Neural progenitor cell (in vitro differentiated cells): Measurements from ENCODE around the genes SLC2A7 and GPR157.

DNA sequence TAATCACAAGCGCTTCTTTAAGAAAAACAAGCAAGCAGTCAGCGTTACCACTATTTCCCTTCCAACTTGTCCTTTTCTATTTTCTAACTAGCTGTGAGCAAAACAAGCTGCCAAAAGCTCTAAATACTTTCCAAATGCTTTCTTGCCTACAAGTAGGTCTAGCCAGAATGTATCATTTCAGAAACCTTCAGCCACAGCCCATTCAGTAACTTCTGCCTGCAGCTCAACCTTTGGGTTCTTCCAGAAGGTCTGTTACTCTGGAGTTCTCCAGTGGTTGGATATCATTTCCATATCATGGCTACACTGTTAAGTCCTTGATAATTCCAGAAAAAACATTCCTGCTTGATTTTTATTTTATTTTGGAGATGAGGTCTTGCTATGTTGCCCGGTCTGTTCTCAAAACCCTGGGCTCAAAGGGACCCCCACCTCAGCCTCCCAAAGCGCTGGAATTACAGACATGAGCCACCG, 192.7 kb downstream of the SLC45A1 start:
- RAMPAGE, long total RNA: no peak

DNA sequence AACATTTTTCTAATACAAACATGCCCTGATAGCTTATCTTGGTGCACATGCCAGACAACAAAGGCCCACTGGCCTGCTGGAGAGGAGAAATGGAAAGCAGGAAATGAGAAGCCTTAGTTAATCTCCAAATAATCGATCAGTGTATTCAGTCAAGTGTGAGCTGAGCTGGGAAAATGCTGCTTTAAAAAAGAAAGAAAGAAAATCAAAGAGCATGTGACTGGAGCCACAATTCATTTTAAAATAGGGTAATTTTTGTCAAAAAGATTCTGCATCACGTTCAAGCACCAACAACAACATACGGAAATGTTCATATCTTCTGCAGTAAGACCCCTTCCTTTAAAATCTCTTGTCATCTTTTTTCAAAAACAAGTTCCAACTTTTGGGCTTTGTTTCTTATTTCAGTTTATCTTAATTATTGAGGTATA, 245.7 kb downstream of the RERE start:
- RAMPAGE, long total RNA: no peak

DNA sequence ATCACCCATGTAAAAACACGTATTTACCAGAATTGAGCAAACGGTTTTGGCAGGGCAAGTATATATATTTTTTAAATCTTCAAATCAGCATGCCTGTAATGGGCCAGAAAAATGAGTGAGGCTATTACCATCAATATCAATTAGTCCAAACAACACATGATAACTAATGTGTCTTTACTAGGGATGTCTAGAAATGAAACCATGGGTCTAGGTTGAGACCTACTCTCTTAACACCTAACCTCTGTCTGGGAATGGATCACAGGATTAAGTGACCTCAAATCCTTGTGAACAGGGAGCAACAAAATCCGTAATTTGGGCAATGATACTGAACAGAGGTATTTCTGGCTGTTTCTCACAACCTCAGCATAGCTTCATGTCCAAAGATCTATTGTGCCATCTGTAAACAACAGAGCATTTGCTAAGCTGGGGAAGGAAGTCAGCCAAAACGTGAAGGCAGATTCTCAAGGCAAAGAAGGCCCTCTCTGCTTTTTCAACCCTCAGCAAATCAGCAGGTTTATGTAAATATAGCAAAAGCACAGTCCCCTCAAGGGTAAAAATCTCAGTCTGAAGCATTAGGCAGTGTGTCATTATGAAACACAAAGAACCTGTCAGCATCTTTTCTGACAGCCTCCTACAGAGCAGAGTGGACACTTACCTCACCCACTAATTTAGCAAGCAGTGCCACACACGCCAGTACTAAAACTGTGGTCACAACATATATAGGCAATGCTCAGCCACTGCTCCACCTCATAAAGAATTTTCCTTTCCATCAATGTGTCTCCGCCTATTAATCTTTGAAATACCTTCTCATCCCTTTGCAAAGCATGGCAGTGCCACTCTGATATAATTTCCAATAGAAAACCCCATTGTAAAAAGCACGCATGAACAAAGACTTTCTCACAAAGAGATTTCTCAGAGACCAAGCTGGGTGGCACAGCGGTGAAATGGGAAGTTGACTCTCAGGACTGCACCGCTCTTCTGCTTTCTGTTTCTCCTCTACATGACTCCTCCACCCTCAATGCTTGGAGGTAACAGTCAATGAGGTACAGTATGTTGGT, 188.1 kb downstream of the RERE start:
- RAMPAGE, long total RNA: no peak

DNA sequence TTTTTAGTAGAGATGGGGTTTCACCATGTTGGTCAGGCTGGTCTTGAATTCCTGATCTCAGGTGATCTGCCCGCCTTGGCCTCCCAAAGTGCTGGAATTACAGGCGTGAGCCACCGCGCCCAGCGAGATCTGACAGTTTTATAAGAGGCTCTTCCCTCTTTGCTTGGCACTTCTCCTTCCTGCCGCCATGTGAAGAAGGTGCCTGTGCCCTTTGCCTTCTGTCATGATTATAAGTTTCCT, 22.5 kb downstream of the ENO1 start:
- RAMPAGE, long total RNA: no peak

DNA sequence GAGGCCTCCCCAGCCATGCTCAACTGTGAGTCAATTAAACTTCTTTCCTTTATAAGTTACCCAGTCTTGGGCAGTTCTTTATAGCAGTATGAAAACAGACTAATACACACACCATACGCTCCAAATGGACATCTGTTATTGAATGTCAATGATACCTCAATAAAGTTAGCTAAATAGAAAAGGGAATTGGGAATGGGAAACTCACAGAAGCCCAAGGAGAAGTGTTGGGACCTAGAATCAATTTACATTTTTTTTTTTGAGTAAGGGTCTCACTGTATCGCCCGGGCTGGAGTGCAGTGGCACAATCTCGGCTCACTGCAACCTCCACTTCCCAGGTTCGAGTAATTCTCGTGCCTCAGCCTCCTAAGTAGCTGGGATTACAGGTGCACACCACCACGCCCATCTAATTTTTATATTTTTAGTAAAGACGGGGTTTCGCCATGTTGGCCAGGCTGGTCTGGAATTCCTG, 22.2 kb downstream of the ENO1 start:
- RAMPAGE, long total RNA: no peak

- RAMPAGE, long total RNA: no peak
Measured at GRCh38 chr1:8874794-8876011, 3.3 kb downstream of the ENO1 start.

DNA sequence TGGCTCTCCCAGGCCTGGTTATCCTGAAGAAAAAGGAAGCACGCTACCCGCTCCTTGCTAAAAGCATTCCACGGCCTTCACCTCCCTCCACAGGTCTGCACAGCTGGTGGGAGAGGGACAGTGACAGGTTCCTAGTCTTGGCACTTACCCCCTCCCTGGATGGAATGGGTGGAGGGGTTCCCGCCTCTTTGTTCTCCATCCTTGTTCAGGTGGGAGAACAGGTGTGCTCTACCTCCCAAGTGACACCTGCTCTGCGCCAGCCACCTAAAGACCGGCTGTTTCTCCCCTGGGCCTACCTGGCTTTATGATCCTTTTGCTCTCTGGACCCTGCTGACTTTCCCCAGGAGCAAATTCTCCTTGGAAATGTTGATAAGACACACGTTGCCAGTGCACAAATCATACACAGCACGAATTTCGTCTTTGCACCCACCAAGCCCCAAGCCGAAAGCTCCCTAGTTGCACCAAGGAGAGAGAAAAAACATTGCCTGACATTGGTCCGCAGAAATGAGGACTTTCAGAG, at the start of gene SLC2A7:
Gene SLC2A7, minus strand, starts transcription at position 277 of the 520 bp plus-strand sequence.
- RAMPAGE, long total RNA: no peak

GRCh38 chr1:9072055-9072476, 2.6 kb upstream of the SLC2A5 start:
- RAMPAGE, long total RNA: no peak

- RAMPAGE, long total RNA: no peak
Measured at GRCh38 chr1:9078534-9079438, 9.4 kb upstream of the SLC2A5 start.

DNA sequence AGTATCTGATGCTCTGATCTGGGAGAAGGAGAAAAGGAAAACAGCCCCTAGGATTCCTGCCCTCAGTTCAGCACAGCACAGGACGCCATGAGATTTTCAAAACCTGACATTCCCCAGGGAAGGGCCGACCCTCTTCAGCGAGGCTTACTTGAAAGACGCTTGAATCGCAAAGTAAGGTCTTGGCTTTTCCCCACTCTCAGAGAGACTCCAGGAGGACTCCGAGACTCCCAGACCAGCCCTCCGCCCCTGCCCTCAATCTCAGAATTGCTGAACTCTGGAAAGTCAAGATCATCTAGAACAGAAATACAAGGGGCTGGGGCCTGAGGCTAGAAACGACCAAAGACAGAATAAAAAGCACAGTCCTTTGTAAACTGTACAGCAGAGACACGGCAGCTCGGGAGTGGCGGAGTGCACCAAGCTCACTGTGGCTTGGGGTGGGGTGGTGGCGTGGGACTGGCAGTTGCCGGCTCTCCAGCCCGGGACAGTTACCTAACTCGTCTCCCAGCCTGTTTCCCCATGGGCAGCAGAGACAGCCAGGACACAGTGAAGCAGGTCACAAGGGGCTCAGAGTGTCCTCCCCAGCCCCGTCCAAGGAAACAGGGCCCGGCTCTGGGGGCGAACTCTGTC, 1.0 kb downstream of the GPR157 start:
- RAMPAGE, long total RNA: no peak

- RAMPAGE, long total RNA: no peak
Measured at GRCh38 chr1:9128524-9129361, at the start of gene GPR157. GPR157 (minus strand) TSS chr1:9129102.

- RAMPAGE, long total RNA: no peak
Measured at GRCh38 chr1:9159054-9159436, 30.1 kb upstream of the GPR157 start.

- RAMPAGE, long total RNA: no peak
Measured at GRCh38 chr1:9253770-9254144, 19.2 kb downstream of the H6PD start.

GRCh38 chr1:9263323-9263815, 28.8 kb downstream of the H6PD start:
- RAMPAGE, long total RNA: no peak

DNA sequence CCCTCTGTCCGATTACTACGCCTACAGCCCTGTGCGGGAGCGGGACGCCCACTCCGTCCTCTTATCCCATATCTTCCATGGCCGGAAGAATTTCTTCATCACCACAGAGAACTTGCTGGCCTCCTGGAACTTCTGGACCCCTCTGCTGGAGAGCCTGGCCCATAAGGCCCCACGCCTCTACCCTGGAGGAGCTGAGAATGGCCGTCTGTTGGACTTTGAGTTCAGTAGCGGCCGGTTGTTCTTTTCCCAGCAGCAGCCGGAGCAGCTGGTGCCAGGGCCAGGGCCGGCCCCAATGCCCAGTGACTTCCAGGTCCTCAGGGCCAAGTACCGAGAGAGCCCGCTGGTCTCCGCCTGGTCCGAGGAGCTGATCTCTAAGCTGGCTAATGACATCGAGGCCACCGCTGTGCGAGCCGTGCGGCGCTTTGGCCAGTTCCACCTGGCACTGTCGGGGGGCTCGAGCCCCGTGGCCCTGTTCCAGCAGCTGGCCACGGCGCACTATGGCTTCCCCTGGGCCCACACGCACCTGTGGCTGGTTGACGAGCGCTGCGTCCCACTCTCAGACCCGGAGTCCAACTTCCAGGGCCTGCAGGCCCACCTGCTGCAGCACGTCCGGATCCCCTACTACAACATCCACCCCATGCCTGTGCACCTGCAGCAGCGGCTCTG, 28.7 kb upstream of the SPSB1 start:
- RAMPAGE, long total RNA: no peak

GRCh38 chr1:9355959-9357076, 63.6 kb downstream of the SPSB1 start:
- RAMPAGE, long total RNA: no peak

DNA sequence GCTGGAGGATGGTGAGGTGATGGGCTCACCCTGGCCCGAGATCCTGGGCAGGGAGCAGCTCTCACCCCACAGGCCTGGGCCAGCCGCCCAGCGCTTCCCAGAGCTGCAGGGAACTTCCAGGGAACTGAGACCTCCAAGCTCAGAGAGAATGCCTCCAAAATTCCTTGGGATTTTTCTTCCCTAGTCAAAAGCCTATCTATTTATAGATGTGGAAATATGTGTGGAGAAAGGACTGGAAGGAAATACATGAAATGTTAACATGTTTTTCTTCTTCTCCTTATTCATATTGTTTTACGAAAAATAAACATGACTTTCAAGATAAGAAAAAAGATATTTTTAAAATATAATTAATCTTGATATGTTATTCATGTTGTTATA, 121.2 kb downstream of the SPSB1 start:
- RAMPAGE, long total RNA: no peak

DNA sequence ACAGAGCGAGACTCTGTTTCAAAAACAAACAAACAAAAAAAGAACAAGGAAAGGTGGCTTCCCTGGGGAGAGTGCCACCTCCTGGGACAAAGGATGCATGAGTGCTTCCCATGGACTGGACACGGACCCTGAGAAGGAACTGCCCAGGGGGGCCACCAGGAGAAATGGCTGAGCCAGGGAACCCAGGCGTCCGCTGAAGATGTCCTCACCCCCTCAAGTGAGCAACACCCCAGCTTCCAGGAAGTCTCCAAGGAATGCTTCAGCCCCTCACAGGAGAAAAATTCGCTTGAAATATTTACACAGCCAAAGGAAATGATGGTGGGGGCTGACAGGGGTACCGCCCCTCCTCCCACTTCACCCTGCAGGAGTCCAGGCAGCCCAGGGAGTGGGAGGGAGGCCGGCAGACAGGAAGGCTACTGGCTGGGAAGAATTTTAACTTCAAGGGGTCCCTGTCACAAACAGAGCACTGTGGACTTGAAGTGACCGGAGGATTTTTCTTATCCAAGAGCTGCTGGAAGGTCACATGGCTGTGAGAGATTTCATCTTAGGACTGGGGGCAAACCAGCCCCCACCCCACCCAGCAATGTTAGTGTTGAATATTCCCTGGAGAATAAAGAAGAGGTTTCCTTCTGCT, 90.9 kb upstream of the SLC25A33 start:
- RAMPAGE, long total RNA: no peak

- RAMPAGE, long total RNA: no peak
Measured at GRCh38 chr1:9453555-9454397, 85.5 kb upstream of the SLC25A33 start.

DNA sequence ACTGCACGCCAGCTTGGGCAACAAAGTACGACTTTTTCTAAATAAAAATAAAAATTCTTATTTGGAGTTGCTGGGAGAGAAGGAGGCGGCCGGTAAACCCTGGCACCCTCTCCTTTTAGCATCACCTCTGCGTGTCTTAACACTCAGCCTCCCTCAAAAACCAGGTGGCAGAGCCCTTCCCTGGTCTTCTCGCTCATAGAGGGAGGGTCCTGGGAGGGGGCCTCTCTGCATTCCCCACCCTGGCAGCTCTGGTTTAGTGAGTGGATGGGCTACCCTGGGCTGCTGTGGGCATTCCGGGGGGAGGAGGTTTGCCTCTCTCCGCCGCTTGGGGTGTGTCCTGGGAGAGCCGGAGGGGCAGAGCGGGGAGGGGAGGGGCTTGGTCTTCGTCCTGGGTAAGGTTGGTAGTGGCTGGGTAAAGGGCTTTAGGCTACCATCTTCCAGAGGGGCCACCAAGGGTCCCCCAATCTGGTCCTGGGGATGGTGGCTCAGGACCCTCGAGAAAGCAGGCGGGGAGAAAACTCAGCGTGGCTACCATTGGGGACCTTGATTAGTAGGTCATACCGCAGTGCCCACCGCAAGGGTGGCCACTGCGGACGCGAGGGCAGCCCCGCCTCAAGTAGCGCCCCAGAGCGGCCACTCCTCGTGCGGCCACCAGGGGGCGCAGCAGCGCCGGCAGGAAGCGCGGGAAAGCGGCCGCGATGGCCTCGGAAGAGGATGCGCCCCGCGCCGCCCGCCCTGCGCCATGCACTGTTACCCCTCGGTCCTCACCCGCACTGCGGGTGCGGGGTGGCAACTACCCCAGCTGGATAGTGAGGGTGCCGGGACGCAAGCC, 44.3 kb upstream of the SLC25A33 start:
- RAMPAGE, long total RNA: no peak